Testis (tissue), 5 donors: Measurements from ENCODE around the gene SRP19.

DNA sequence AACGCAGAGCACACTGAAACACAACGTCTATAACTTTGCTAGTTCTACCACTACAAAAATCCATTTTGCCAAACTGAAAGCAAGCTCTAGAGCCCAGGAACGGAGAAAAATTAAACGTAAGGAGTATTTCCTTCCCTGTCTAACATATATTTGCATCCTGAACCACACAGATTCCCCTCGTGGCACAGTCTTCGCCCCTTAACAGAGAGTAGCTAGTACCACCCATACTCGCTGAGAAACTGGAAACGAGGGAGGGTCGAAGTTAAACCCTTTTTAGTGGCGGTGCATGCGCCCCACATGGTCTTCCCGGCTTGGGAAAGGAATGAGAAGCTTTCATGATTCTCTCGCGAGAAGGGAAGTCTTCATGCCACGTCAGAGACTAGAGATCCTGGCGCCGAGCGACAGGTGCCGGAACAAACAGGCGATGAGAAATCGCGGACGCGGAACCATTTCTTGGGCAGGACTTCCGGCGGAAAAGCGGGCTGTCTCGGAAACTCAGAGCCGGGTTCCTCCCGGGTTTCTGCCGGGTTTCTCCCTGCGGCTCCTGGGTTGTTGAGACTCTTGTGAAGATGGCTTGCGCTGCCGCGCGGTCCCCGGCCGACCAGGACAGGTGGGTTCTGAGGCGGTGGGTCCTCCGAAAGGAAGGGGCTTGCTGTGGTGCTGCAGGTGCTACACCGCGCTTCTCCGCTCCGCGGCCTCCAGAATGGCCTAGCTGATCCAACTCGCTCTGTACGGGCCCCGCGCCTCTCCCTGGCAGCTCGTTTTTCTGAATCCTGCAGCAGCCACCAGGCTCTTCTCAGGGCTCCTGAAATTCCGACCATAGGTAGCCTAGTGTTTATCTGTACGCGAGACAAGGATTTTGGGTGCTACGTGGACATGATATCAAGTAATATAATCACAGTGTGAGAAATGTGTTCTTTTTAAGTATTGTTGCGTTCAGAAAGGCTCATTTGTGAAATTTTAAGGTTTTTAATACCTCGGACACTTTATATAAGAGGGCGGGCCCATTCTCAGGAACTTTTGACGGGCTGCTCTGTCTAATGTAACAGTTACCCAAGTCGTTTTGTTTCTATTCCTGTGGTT lies at the start of gene SRP19:
TSS of gene SRP19 (plus strand) at position 480 of the 1,083 bp plus-strand sequence.
- PRO-cap, 3 experiments, result peak in 3 of 3 experiments; most common plus-strand start position 498 of the sequence (in 2); most common minus-strand start position 313 of the sequence (in 2)
- RAMPAGE, long total RNA, 2 experiments, result start-site peak on the plus strand in 2 of 2 experiments, centred at positions 497 to 525 of the sequence, 272 to 577 reads per replicate
- RRBS, result 2% methylated on average over 18 of the region's 59 CpGs

DNA sequence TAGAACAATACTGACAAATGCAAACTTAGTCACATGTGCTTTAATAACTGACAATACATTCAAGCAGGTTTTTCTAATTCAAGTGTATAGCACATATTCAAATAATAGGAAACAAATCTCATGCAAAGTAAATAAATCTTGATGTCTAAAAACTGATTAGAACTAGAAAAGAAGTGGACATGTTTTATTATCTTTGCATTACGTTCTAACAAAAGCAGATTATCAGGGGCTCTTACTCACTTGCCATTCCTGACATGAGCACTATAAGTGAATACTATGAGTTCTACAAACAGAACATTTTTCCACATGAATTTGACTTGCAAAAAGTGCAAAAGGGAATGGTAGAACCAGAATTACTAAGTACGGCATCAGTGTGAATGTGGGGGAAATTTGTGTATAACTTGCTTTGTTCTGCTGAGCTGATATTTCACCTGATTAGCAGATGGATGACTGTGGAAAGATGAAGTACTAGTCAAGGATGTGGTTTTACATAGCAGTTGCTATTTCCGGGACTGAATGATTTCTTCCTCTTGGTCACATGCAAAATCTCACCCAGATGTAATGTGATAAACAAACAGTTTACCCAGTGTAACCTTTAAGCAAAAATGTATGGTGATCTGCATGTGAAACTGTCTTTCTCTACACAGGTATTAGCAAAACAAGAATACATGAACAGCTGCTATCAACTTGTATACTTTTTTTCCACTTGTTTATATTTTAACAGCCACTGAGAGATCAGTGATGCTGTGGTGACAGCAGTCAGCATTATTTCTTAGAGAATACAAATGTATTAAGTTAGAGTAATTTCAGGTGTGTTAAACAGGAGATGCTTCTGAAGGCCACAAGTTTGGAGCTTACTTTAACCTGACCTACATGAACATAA lies 46.0 kb downstream of the DCP2 start:
- PRO-cap, 3 experiments, result no peak in any of the 3 experiments
- RAMPAGE, long total RNA, 2 experiments, result no peak in any of the 2 experiments
- RRBS, result no CpG with 5 or more reads among the region's 3 CpGs

DNA sequence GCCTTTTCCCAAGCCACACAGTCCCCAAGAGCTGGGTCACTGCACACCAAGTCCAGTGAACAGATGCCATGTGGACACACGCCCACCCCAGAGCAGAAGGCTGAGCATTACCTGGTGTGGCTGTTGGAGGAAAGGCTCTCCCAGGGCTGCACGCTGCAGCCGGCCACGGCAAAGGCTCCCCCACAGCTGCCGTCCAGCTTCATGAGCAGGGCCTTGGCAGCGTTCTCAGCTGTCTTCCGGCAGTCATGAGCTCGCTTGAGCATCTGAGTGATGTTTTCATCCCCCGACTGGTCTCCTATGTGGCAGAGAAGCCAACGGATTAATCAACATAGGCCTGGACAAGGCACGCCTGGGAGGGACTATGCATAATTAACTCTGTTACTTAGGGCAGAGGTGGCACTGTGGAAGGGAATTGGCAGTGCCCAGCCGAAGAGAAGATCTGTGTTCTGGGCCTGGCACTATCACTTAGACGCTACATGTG lies 87.3 kb downstream of the DCP2 start:
- PRO-cap, 3 experiments, result no peak in any of the 3 experiments
- RAMPAGE, long total RNA, 2 experiments, result no peak in any of the 2 experiments
- RRBS, result 34% methylated on average over 2 of the region's 13 CpGs

DNA sequence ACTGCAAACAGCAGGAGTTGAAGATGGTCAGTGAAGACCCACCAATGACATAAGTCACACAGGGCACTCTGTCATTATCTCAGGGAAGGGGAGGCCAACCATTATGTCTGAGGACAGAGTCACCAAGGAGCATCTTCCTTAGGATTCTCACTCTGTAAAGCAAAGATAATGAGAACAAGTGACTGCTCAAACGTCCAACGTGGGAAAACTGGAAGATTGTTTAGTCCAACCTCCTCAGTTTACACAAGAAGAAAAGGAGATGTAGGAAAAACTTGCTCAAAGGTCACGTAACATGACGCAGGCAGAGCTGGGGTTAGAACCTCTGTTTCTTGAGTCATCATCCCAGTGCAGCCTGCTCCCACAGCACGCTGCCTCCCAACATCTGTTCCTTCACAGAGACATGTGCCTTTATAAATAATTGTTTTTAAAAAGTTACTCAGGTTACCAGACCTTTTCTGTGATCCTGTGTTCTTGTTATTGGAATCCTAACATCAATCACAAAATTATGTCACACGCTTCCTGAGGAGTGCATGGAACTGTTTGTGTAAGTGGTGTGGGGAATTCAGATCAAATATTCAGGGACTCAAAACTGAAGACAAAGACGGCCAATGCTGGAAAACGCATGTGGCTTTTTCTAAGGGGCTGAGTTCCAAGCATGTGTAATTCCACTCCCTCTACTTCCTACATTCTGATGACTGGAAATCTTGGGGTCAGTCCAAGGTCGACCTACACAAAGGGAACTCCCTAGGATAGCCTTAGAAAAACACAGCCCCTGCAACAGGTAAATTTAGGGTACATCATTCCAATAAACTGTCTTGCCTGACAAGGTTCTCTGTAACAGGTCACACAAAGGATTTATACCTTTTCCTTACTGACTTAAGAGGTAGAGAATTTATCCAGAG lies 184.4 kb downstream of the TSSK1B start:
- PRO-cap, 3 experiments, result peak in 2 of 3 experiments; most common plus-strand start position 345 of the sequence (in 1); most common minus-strand start position 161 of the sequence (in 1)
- RAMPAGE, long total RNA, 2 experiments, result no peak in any of the 2 experiments
- RRBS, result no CpG with 5 or more reads among the region's 9 CpGs

GRCh38 chr5:113330701-113331221 lies 104.0 kb downstream of the TSSK1B start:
- PRO-cap, 3 experiments, result no peak in any of the 3 experiments
- RAMPAGE, long total RNA, 2 experiments, result no peak in any of the 2 experiments
- RRBS, result no CpG with 5 or more reads among the region's 4 CpGs

GRCh38 chr5:114411557-114412008 lies 49.7 kb downstream of the KCNN2 start:
- PRO-cap, 3 experiments, result no peak in any of the 3 experiments
- RAMPAGE, long total RNA, 2 experiments, result no peak in any of the 2 experiments
- RRBS, result no CpG with 5 or more reads among the region's 3 CpGs

- PRO-cap, 3 experiments, result peak in 1 of 3 experiments; most common minus-strand start chr5:115068733 (in 1)
- RAMPAGE, long total RNA, 2 experiments, result no peak in any of the 2 experiments
- RRBS, result no CpG with 5 or more reads among the region's 13 CpGs
Measured at GRCh38 chr5:115068480-115068855, 101.2 kb downstream of the TRIM36 start.

DNA sequence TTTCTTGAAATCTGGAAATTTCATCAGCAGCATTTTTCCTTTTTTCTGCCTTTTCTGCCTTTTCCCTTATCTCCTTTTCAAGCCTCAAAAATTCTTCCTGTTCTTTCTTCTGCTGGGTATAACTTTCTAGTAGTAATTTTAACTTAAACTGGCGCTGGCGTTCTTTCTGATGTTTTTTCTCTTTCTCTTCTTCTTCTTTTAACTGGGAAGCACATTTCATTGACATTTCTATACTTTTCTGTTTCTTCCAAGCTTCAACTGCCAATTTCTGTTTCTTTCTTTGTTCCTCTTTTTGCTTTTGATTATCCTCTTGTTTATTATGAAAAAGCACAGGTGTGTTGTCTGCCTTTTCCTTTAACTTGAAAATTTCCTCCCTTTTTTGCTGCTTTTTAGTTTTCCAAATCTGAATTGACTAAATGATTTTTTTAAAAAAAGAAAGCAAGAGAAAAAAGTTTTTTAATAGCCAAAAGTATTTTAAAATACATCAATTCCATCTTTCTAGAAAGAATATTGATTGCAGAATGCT lies 8.6 kb upstream of the PGGT1B start:
- PRO-cap, 3 experiments, result no peak in any of the 3 experiments
- RAMPAGE, long total RNA, 2 experiments, result no peak in any of the 2 experiments
- RRBS, result no CpG with 5 or more reads among the region's 2 CpGs

- PRO-cap, 3 experiments, result no peak in any of the 3 experiments
- RAMPAGE, long total RNA, 2 experiments, result no peak in any of the 2 experiments
- RRBS, result no CpG with 5 or more reads among the region's 13 CpGs
Measured at GRCh38 chr5:115296882-115297127, 351 bp upstream of the CCDC112 start.

- PRO-cap, 3 experiments, result no peak in any of the 3 experiments
- RAMPAGE, long total RNA, 2 experiments, result no peak in any of the 2 experiments
- RRBS, result no CpG with 5 or more reads among the region's 7 CpGs
Measured at GRCh38 chr5:115414941-115415868, 118.8 kb upstream of the CCDC112 start.

DNA sequence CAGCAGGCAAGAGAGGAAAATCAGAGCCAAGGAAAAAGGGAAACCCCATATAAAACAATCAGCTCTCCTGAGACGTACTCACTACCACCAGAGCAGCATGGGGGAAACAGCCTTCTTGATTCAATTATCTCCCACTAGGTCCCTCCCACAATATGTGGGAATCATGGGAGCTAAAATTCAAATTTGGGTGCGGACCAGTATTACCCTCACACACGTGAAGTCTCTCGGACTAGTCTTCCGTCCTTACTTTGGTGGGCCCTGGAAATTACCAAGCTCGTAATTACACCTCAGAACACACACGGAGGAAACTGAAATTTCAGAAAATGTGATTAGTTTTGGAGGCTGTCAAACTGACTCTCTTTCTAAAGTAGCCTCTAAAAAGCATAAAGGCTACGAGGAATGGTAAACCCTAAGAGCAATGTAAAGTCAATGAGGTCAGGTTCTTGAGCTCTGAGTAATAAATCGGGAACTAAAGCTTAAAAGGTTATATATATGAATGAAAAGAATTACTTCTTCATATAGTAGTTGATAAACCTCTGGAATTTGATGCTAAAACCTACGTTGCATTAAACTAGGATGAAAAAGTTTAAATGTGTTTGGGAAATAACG lies 806 bp upstream of the FEM1C start:
- PRO-cap, 3 experiments, result peak in 1 of 3 experiments; most common plus-strand start position 412 of the sequence (in 1)
- RAMPAGE, long total RNA, 2 experiments, result no peak in any of the 2 experiments
- RRBS, result no CpG with 5 or more reads among the region's 11 CpGs

DNA sequence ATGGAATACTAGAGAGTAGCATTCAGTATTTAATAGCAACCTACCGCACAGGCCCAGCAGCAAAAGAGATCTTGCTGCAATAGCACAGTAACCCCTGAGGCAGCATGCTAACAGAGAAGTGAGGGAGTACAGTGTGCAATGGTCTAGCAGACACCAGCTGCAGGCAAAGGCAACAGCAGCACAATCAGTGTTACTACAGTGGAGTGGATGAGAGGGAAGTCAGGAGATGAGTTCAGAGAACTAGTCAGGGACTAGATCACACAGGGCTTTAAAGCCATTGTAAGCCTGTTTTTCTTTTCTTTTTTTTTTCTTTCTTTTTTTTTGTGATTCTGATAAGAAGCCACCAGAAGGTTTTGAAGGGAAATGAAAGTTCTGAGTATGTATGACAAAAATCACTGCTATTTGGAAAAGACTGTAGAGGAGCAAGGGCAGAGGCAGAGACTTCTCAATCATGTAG lies 2.7 kb downstream of the TICAM2 start:
- PRO-cap, 3 experiments, result no peak in any of the 3 experiments
- RAMPAGE, long total RNA, 2 experiments, result no peak in any of the 2 experiments
- RRBS, result no CpG with 5 or more reads among the region's 1 CpG

- PRO-cap, 3 experiments, result no peak in any of the 3 experiments
- RAMPAGE, long total RNA, 2 experiments, result no peak in any of the 2 experiments
- RRBS, result no CpG with 5 or more reads among the region's 2 CpGs
Measured at GRCh38 chr5:115620362-115620932, 5.4 kb downstream of the TMED7 start.

- PRO-cap, 3 experiments, result peak in 3 of 3 experiments; most common plus-strand start chr5:115626350 (in 3)
- RAMPAGE, long total RNA, 2 experiments, result no peak in any of the 2 experiments
- RRBS, result no CpG with 5 or more reads among the region's 7 CpGs
Measured at GRCh38 chr5:115626305-115626458, 346 bp upstream of the TMED7 start.

DNA sequence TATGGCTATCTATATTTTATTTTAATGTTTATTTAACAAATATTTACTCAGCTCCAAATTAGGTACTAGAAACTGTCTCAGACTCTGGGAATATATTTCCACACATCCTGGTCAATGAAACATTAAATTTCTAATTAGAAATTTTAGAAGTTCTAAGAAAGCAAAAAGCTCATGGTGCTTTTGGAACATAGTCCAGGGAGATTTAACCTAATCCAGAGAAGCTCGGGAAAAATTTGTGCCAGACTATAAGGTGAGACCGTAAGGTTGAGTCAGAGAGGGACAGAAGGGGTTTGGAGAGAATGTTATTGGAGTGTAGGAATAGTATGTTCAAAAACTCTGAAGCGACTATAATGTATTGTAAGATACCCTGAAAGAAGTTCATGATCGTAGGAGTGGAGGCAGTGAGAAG lies 138.6 kb downstream of the COMMD10 start:
- PRO-cap, 3 experiments, result no peak in any of the 3 experiments
- RAMPAGE, long total RNA, 2 experiments, result no peak in any of the 2 experiments
- RRBS, result no CpG with 5 or more reads among the region's 4 CpGs

DNA sequence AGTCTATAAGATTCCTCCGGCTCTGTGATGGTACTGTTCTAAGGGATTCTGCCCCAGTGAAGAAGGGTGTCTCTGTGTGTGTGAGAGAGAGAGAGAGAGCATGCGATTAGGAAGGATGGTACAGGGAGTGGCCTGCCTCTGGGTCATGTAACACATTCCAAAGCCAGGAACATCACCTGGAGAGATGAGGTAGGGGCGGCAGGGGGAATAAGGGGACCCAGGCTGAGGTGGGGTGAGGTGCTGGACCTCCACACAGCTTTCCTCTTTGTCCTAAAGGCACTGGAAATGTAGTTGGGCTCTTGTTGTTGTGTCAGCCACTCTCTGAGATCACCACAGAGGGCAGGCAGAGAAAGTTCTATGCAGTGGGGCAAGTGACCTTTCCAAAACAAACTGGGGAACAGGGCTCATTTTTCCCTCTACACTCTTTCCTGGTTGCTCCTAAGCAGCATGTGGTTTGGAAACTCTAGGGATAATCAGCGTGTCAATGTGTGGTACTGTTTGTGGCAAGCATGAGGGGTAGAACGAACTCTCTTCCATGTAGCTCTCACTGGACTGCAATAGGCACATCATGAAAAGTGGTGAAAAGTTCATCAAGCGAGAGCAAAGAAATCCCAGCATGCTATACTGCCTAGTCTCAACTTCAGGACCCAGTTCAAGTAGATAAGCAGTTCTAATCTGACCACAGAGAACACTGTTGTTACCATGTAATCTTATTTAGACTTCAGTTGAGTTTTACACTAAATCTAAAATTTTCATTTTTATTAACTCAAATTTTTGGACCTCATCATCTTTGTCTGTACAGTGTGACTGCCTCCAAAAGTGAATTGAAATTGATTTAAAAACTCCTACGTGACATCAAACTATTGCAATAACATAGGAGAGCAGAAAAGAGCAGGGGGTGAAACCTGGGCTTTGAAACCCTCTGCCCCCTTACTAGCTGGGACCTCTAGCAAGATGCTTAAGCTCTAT lies 64.8 kb downstream of the SEMA6A start:
- PRO-cap, 3 experiments, result peak in 2 of 3 experiments; most common minus-strand start position 264 of the sequence (in 1)
- RAMPAGE, long total RNA, 2 experiments, result no peak in any of the 2 experiments
- RRBS, result no CpG with 5 or more reads among the region's 7 CpGs

GRCh38 chr5:116558876-116559772 lies 15.5 kb downstream of the SEMA6A start:
- PRO-cap, 3 experiments, result no peak in any of the 3 experiments
- RAMPAGE, long total RNA, 2 experiments, result no peak in any of the 2 experiments
- RRBS, result no CpG with 5 or more reads among the region's 21 CpGs

DNA sequence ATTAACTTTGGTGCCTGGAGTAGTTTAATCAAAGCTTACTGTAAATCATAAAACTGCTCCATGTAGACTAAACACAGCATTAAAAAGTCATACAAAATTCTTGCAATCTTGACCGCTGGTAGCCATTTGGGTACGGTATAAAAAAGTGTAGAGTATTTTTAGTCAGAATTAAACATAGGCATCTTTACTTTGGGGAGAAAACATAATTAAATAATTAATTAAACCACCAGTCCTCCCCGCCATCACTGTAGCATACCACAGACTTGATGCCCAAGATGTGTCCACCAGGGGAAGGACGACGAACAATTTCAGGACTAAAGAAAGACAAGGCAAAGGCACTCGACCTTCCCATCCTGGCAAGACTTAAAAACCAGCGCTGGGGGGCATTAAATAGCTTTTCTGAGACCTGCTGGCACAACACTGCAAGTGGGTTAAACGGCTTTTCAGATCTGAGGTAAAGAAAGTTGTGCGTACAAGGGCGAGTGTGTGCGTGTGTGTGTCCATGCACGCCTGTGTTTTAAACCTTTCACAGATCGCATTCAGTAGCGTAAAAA lies 2.8 kb downstream of the SEMA6A start:
- PRO-cap, 3 experiments, result peak in 1 of 3 experiments; most common plus-strand start position 393 of the sequence (in 1)
- RAMPAGE, long total RNA, 2 experiments, result no peak in any of the 2 experiments
- RRBS, result no CpG with 5 or more reads among the region's 14 CpGs

DNA sequence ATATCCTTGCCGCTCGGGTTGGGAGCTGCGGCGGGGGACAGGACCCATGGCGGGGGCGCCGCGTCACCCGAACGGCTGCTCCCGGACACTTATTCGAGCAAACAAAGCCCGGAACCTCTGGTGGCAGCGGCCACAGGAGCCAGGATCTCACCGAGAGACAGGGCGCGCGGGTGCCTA lies 1.3 kb downstream of the SEMA6A start:
- PRO-cap, 3 experiments, result no peak in any of the 3 experiments
- RAMPAGE, long total RNA, 2 experiments, result no peak in any of the 2 experiments
- RRBS, result no CpG with 5 or more reads among the region's 18 CpGs

DNA sequence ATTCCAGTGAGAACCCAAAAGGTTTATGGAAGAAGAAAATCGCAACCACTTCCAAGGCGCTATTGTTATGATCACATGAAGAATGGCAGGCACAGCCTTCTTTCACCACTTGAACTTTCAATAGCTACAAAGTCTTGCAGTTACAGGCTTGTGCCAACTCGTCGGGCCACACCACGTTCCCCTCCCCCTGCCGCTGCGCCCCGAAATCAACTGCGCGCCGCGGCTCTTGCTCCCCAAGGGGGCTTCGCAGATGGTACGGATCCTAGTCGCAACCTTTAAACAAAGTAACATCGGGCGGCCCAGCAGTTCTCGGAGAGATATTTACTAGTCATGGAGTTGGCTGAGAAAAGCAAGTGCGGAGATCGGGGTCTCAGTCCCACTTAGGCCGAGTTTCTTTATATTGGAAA lies 993 bp upstream of the SEMA6A start:
- PRO-cap, 3 experiments, result peak in 2 of 3 experiments; most common minus-strand start position 77 of the sequence (in 2)
- RAMPAGE, long total RNA, 2 experiments, result no peak in any of the 2 experiments
- RRBS, result no CpG with 5 or more reads among the region's 21 CpGs